ENCODE measurements around a stretch of chrX.

DNA sequence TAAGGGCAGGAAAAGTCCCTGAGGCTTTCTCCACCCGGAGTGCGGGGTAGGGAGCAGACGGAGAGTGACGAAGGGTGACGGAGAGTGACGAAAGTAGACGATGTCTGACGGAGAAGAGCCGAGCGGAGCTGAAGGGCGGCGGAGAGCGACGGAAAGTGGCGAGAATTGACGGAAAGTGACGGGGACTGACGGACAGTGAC is 262.2 kb upstream of the PLCXD1 start:
- PRO-cap, result no peak
- RAMPAGE, long total RNA, result no peak

- PRO-cap, result no peak
- RAMPAGE, long total RNA, result no peak
These were observed 9.5 kb downstream of the GTPBP6 start for GRCh38 chrX:308966-309564.

GRCh38 chrX:317827-318268 is 748 bp downstream of the GTPBP6 start:
- PRO-cap, result no peak
- RAMPAGE, long total RNA, result no peak

DNA sequence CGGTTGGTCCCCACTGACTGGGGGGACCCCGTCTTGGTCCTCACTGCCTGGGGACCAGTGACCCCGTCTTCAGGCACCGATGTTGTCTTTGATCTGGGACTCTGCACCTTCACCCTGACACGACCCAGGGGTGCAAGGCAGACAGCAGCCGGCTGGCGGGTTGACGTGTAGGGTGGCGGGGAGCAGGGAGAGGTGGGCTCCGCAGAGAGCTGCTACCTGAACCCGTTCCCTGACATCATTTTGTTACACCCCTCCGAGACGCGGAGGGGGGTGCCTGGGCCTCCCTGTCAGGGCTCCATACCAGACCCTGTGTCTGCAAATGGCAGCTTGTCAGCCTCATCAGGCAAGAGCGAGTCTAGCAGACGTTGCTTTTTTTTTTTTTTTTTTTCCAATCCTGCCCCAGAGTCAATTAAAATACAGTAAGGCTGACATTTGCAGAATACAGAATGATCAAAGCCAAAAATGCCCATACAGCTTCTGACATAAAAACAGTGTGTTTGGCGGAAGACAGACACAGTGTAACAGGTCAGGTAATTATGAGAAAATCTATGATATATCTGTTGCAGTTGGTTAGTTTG is 118.7 kb downstream of the CRLF2 start:
- PRO-cap, result no peak
- RAMPAGE, long total RNA, result no peak

- PRO-cap, result unidirectional peak, plus-strand start at chrX:1206479
- RAMPAGE, long total RNA, result no peak
These were observed 6.2 kb downstream of the CRLF2 start for GRCh38 chrX:1206210-1206703.

- PRO-cap, result no peak
- RAMPAGE, long total RNA, result no peak
These were observed 5.3 kb downstream of the CSF2RA start for GRCh38 chrX:1273884-1274367.

DNA sequence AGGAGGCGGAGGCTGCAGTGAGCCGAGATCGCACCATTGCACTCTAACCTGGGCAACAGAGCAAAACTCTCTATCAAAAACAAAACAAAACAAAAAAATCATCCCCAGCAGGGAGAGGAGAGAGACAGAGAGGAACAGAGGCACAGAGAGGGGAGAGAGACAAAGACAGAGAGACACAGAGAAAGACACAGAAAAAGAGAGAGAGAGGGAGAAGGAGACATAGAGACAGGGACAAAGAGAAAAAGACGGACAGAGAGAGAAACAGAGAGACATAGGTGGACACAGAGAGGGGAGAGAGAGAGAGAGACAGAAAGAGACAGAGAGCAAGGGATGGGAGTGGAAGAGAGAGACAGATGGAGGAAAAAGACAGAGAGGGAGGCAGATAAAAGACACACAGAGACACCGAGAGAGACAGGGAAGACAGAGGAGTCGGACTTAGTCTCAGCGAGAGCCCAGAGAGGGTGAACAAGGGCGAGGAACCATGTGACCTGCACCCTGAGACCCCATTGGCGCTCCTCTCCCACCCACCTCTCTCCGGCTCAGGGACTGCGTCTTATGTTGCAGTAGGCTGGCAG is 29.9 kb upstream of the IL3RA start:
- PRO-cap, result no peak
- RAMPAGE, long total RNA, result no peak

DNA sequence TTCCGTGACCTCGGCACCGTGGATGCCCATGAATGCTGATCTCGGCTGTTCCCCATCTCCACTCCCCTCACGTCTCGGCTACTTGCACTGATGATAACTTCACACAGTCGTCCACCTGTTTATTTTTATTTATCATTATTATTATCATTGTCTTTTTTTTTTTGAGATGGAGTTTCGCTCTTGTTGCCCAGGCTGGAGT is 23.3 kb upstream of the SLC25A6 start:
- PRO-cap, result no peak
- RAMPAGE, long total RNA, result no peak

DNA sequence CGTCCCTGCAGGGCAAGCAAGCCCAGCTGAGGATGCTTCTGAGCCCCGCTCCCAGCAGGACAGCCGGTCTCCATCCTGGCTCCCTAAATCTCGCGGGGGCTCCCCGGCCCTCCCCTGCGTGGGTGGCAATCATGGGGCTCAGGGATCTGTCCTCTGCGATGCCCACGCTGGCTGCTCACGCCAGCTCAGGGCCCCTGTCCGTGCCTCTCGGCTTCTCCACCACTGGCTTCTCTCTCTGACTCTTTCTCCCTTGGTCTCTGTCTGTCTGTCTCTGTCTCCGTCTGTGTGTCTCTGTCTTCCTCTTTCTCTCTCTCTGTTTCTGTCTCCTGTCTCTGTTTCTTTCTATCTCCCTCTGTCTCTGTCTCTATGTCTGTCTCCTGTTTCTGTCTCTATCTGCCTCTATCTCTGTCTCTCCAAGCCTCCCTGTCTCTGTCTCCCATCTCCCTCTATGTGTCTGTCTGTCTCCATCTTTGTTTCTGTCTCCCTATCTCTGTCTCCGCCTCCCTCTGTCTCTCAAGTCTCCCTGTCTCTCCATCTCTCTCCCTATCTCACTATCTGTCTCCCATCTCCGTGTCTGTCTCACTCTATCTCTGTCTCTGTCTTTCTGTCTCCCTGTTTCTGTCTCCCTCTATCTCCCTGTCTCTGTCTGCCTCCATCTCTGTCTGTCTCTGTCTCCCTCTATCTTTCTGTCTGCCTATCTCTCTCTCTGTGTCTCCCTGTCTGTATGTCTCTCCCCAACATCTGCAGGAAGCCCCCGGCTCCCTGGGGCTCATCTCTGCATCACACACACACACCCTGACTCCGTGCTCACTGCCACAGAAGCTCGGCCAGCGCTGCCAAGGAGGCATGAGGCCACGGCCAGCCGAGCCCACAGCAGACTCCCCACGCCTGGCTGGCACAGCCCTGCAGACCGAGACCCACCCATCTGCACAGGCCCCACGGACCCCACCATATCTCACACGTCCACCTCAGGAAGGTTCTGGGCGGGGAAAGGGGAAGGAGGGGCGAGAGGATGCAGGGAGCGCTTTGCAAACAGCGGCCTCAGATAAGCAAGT is 28.1 kb upstream of the SLC25A6 start:
- PRO-cap, result no peak
- RAMPAGE, long total RNA, result no peak

DNA sequence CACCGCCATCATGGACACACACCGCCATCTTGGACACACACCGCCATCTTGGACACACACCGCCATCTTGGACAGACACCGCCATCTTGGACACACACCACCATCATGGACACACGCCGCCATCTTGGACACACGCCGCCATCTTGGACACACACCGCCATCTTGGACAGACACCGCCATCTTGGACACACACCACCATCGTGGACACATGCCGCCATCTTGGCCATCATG is 9.5 kb downstream of the ASMTL start:
- PRO-cap, result no peak
- RAMPAGE, long total RNA, result no peak

GRCh38 chrX:1467106-1467607 is 14.4 kb upstream of the ASMTL start:
- PRO-cap, result no peak
- RAMPAGE, long total RNA, result no peak

DNA sequence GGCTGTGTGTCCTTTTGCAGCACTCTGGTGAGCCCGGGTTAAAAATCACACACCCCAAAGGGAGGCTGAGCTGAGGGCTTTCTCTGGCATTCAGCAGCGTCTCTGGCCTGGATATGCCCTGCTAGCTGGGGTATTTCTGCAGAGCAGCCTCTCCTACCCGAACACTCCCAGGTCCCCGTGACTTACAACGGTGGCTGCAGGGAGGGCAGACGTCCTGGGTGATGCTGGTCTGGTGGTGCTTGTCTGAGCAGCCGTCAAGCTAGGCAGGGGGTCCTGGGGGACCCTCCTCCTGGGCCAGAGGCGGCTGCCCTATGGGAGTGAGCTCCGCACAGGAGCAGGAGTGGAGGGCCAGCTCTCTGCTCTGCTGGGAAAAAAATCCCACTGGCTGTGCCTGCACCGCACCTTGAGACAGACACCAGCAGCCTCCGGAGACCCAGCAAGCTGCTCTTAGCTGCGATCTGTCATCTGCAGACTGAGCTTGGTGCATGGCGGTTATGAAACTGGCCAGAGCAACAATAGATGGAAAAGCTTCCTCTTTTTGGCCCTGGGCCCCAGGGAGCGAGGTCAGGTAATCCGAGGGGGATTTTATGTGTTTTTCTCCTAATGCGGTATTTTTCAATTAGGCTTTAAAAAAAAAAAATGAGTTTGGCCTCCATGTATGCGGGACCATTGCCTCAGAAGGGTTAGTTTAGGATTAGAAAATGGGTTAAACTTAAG is 41.4 kb upstream of the ASMTL start:
- PRO-cap, result no peak
- RAMPAGE, long total RNA, result no peak

GRCh38 chrX:1554901-1555375 is 18.0 kb upstream of the P2RY8 start:
- PRO-cap, result no peak
- RAMPAGE, long total RNA, result no peak

- PRO-cap, result unidirectional peak, plus-strand start at chrX:1887050
- RAMPAGE, long total RNA, result no peak
These were observed 271.9 kb downstream of the ASMT start for GRCh38 chrX:1886841-1887144.

- PRO-cap, result bidirectional peak, plus-strand start at chrX:1925268, minus-strand start at chrX:1925278
- RAMPAGE, long total RNA, result no peak
These were observed 310.2 kb downstream of the ASMT start for GRCh38 chrX:1925009-1925464.

DNA sequence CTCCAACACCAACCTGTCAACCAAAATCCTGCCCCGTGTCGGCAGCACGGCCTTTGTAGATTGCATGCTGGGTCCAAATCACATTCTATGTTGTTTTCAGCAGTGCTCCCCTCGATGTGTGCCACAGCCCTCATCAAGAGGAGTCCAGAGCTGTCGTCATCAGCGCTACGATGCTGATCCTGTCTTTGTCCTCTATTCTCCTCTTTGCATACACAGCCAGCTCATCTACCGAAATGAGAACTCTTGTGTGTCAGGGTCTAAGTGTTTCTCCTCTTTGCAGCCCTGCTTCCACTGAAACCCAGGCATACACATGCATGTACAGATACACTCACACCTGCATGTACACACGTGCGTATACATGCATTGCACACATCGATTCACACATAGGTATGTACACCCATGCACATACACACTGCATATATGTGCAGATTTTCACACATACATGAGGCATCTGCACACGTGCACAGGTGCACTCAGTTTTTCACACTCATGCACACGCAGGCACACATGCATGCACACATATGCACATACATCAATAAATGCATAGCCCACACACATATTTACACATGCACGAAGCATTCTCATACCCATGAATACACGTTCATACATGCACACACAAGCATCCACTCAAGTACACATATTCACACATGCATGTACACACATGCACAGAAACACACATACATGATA is 324.9 kb downstream of the DHRSX start:
- PRO-cap, result no peak
- RAMPAGE, long total RNA, result no peak

DNA sequence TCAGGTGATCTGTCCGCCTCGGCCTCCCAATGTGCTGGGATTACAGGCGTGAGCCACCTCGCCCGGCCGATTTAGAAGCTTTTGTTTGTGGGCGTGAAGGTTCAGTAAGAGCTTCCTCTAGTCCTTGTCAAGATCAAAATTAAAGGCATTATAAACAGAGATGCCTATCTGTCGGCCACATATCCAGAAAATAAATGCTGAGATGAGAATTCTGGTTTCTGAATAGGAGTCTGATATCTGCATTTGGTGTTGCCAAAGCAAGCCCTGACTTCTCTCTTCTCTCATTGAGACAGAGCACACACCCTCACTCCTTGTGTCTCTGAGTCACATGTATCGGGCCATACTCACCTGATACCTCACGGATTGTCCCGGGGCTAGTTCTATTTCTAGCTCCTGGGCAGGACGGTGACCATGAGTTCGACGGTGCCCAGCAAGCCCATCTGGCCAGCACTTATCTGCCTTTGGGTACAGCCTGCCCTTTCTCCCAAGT is 158.7 kb downstream of the DHRSX start:
- PRO-cap, result no peak
- RAMPAGE, long total RNA, result no peak

- PRO-cap, result no peak
- RAMPAGE, long total RNA, result no peak
These were observed 137.3 kb downstream of the DHRSX start for GRCh38 chrX:2363231-2364186.

GRCh38 chrX:2382575-2383928 is 117.7 kb downstream of the DHRSX start:
- PRO-cap, result no peak
- RAMPAGE, long total RNA, result no peak

GRCh38 chrX:2489340-2489725 is 11.4 kb downstream of the DHRSX start:
- PRO-cap, result no peak
- RAMPAGE, long total RNA, result no peak

All from GM23338 (cell line).